Hair follicle dermal papilla cell (primary cell): ENCODE data around the genes ATRN, GFRA4 and CDC25B.

DNA sequence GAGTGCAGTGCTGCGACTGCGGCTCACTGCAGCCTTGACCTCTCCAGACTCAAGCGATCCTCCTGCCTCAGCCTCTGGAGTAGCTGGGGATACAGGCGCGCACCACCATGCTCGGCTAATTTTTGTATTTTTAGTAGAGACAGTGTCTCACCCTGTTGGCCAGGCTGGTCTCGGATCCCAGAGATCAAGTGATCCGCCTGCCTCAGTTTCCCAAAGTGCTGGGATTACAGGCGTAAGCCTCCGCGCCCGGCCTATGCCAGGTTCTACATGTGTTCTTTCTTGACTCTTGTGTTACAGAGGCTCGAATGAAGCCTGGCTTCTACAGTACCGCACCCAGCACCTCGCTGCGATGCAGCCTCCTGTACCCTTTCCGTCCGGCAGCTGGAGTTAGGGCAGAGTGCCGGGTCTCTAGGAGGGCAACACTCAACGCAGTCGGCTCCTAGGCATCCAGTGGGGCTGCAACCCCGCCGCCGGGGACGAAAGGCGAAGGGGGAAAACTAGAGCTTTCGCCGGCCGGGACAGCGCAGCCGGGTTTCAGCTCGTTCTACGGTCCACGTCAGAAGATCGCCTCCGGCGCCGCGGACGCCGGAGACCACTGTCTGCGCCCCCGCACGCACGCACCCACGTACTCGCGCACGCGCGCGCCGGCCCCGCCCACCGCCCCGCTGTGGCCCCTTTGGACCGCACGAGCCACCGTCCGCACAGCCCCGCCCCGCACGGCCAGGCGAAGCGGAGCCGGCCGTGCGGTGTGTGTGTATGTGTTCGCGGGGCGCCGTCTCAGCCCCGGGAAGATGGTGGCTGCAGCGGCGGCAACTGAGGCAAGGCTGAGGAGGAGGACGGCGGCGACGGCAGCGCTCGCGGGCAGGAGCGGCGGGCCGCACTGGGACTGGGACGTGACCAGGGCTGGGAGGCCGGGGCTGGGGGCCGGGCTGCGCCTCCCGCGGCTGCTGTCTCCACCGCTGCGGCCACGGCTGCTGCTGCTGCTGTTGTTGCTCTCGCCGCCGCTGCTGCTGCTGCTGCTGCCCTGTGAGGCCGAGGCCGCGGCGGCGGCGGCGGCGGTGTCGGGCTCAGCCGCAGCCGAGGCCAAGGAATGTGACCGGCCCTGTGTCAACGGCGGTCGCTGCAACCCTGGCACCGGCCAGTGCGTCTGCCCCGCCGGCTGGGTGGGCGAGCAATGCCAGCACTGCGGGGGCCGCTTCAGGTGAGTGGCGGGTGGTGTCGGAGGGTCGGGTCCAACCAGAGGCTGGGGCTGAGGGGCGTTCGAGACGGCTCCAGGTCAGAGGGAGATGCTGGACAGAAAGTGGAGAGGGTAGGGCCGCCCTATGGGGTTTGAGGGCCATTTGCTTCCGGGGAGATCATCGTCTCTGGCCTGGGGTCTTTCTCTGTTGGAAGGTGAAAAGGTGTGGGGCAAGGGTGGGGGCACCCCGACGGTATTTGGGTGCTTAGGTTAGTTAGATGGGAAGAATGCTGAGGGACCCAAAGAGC lies at the start of gene ATRN:
TSS of gene ATRN (plus strand) at position 702 of the 1,485 bp plus-strand sequence.
- CAGE, long polyA plus RNA = no peak

DNA sequence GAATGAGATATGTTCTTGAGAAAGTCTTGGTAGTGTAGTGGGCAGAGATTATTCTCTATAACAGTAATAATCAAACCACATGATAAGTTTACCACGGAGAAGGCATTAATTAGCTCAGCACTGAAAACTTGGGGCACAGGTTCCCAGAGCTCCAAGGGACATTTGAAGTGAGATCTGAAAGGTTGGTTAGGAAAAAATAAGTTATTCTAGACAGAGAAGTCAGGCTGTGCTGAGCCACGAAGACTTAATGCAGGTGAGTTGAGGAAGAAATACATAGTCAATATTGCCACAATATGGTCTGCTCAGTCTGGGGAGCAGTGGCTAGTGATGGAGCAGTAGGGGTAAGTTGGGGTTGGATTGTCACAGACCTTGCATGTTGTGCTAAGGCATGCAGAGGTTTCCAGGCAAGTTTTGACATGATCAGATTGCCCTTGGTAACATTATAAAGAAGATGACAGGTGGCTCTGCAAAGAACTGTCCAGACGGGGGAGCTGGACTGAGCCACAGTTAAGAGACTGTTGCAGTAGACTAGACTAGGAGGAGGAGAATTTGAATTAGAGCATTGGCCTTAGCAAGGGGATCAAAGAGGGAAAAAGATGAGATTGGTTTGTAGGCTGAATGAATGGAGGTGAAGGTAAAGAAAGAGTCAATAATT lies 23.3 kb downstream of the ATRN start:
- CAGE, long polyA plus RNA = no peak

DNA sequence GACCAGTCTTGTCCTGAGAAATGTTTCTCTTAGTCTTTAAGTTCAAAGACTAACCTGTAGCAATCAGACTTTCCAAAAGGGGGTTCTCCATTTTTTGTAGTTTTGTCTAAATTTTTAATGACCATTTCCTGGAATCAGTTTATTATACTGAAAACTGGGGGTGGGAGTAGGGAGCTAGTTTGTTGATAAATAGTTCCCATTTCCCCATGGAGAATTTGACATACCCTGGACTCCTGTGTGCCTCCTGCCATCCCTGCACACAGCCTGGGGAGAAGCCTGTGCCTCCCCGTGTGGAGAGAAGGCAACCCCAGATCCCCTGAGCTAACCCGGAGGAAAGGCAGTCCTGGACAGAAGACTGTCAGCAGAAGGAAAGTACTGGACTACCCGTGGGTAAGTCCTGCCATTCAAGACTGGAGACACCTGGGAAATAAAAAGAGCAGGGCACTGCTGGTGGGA lies 13.5 kb downstream of the GFRA4 start:
- CAGE, long polyA plus RNA = no peak

DNA sequence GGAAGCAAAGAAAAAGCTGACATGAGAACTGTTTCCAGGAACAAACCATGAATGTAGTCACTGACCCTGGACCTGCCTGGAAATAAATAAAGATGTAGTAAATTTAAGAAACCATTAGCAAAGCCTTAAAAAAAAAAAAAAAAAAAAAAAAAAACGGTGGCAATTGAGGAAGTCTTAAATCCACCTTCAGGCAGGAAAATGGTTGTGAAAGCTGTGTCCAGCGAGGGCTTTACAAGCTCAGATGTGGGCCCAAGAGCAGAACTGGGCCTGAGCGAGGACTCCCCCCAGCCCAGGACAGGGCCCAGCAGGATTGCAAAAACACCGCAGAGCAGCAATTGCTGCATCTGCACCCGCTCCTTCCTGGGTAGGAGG lies 10.3 kb downstream of the GFRA4 start:
- CAGE, long polyA plus RNA = no peak

DNA sequence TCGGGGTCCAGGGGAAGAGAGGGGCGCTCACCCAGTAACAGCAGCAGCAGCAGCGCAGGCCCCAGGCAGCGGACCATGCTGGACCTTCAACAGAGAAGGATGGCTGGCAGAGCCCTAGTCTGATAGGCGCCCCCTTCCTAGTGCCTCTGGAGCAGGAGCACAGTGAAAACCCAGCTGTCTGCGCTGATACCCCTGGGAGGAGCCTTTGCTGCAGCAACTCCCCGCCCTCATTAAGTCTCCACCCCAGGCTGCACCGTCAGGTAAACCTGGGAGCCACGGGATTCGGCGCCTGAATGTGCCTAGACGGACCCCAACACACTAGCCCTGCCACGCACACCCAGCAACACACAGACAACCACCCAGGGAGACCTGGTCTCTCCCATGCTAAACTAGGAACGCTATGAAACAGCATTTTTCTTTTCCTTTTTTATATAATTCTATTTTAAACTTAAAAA lies at the start of gene GFRA4:
TSS of gene GFRA4 (minus strand) at position 77 of the 455 bp plus-strand sequence.
- CAGE, long polyA plus RNA = no peak

DNA sequence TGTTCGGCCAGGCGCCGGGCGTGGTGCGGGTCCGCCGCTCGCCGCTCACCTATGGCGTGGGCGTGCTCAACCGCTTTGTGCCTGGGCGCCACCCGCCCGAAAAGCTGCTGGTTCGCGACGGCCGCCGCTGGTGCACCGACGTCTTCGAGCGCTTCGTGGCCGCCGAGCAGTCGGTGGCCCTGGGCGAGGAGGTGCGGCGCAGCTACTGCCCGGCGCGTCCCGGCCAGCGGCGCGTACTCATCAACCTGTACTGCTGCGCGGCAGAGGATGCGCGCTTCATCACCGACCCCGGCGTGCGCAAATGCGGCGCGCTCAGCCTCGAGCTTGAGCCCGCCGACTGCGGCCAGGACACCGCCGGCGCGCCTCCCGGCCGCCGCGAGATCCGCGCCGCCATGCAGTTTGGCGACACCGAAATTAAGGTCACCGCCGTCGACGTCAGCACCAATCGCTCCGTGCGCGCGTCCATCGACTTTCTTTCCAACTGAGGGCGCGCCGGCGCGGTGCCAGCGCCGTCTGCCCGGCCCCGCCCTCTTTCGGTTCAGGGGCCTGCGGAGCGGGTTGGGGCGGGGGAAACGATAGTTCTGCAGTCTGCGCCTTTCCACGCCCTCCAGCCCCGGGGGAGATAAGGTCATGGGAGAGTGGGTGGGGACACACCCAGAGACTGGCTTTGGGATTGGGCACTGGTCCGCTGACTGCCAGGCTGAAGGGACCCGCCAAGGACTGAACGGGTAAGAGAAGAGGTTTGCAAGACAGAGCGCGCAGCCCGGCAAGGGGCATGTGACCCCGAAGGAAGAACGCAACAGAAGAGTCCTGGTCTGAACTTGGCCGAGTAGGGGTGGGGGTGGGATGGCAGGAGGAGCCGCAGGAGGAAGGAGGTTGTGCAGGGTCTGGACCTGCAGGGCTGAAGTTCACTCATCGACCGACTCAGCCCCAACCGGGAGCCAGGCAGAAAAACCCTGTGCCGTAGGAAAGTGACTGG lies 15.6 kb downstream of the ADISSP start:
- CAGE, long polyA plus RNA = no peak

DNA sequence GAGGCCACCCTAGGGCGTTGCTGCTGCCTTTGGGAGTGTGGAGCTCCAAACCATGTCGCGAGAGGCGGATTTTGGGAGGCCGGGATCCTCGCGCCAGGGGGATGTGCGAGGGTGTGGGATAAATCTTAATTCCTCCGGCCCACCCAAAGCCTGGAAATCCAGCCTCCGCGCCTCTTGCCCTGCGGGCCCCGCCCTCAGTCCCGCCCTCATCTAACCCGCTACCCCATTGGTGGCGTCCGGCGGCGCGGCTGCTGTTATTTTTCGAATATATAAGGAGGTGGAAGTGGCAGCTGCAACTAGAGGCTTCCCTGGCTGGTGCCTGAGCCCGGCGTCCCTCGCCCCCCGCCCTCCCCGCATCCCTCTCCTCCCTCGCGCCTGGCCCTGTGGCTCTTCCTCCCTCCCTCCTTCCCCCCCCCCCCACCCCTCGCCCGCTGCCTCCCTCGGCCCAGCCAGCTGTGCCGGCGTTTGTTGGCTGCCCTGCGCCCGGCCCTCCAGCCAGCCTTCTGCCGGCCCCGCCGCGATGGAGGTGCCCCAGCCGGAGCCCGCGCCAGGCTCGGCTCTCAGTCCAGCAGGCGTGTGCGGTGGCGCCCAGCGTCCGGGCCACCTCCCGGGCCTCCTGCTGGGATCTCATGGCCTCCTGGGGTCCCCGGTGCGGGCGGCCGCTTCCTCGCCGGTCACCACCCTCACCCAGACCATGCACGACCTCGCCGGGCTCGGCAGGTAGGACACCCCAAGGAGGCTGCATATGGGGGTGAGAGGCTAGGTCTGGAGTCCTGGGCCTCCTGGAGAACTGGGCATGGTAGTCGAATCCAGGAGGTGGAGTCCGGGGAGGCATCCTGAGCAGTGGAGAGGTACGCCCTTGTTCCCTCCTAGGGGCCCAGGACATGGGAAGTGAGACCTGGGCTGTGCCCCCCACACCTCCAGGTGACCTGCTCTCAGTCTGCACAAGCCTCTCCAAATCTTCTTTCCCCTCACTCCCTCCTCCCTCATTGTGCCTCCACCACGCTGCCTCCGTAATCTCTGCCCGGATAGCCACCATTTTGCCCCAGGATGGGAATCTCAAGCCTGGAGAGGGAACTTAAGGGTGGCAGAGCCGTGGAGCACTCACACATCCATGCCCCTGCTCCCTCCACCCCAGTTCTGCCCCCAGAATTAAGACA lies at the start of gene CDC25B:
TSS of gene CDC25B (plus strand) at position 299 of the 1,160 bp plus-strand sequence.
- CAGE, long polyA plus RNA = no peak

DNA sequence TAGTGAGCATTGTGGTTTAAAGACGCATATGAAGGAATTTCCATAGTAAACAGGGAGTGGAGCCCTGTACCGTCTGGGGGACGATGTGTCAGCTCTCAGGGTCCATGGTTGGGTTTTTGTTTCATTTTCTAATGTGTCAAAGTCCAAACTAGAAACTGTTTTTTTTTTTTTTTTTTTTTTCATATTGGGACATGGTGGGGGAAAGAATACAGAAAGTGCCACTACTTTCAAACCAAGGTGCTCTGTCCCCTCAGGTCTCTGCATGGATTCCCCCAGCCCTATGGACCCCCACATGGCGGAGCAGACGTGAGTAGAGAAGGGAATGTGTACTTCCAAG lies 2.0 kb downstream of the CDC25B start:
- CAGE, long polyA plus RNA = no peak

DNA sequence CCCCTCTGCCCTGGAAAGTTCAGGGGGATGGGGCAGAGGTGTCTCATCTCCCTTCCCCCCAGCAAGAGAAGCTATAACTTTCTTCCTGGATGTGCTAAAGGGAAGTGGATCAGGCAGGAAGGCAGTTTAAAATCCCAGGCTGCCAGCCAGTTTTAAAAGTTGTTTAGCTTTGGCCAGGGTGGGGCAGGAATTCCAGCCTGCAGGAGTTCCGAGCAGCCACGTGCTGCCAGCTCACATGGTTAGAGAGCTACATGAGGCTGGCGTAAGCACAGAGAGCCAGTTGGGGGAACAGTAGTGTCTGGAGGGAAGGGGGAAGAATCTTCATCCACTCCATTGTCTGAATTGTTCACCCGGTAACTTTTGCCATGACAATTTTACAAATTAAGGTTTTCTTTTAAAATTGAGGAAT lies 12.0 kb downstream of the CDC25B start:
- CAGE, long polyA plus RNA = no peak

DNA sequence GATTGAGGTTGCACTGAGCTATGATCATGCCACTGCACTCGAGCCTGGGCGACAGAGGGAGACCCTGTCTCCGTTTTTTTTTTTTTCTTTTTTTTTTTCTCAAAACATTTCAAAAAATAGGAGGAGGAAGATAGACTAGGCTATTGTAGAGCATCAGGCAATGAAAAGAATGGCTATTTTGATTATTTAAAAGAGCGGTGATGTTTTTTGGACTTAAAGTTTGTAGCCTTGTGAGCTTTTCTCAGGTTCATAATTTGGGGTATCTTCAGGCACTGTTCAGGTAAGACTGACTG lies 6.2 kb downstream of the PANK2 start:
- CAGE, long polyA plus RNA = no peak

DNA sequence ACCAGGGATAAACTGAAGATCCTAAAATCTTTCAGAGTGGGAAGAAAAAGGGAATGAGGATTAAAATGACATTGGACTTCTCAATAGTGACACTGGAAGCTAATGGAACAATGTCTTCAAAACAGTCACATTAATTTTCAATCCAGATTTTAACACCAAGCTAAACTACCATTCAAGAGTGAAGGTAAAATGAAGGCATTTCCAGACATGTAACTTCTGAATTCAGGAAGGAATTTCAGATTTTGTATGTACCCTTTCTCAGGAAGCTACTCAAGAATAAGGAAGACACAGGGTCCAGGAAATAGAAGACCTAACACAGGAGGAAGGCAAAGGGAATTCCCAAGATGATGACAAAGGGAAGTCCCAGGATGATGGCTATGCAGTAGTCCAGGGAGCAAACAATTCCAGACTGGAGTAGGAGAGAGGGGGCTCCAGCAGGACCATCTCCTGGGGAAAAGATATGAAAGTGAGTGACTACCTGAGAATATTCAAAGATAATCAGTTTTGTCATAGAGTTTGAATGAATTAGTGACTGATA lies 4.2 kb downstream of the RNF24 start:
- CAGE, long polyA plus RNA = no peak

DNA sequence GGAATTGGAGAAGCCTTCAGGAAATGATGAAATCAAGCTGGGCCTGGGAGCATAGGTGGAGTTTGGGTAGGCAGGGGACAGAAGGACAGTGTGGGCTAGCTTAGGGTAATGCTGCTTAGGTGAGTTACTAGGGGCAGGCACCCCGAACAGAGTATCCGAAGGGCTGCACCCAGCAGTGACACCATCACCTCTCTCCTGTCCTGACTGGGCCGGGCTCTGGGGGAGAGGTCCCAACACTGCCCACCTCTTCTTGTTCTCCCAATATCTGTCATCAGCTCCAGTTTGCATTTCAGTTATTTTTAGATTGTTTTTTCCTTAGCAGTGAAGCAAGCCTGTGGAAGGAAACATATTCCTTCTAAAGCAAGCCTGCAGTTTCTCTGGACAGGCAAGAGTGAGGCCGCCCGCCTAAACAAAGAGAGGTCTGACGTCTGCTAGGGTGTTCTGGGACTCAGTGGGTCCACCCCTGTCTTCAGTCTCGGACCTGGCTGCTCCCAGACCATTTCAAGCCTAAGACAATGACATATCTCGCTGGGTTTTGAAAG lies 36.6 kb upstream of the RNF24 start:
- CAGE, long polyA plus RNA = no peak

DNA sequence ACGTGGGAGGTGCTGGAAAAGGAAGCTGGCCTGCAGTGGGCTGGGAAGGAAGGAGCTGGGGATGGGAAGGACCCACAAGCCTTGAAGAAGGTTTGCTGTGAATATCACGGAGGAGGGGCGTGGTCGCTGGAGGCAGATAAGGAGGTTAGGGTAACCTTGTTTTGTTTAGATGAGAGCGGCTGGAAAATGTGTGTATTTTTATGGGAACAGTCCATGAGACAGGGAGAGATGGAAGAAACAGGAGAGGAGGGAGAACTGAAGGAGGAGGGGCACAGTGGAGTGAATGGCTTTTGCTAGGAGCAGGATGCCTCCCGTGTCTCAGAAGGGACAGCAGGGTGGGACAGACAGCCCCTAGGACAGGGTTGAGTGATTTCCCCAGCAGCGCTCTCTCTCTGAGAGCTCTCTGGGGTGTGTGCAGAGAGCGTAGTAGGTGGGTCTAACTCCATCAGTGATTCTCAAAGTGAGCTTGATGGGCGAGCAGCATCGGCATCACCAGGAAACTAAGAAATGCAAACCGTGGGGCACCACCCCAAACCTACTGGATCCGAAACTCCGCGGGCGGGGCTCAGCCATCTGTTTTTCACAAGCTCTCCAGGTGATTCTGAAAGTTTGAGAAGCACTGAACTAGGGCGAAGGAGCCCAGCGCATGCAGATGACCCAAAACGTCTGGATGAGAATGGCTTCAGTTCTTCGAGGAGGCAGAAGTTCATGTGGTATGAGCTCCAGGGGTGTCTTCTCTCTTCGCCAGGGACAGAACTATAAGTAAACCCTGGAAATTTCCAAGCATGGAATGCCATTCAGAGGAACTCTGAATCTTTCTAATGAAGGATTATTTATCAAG lies 13.8 kb upstream of the SMOX start:
- CAGE, long polyA plus RNA = no peak

DNA sequence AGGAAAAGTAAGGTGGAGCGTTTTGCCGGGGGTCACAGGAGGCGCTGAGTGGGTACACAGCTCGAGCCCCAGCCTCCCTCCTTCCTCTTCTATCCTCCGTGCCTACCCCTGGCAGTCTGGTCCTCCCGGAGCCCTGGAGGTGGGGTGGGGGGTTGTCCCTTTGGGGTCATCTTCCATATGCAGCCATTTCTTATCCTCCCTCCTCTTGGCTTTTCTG lies 34.5 kb downstream of the SMOX start:
- CAGE, long polyA plus RNA = no peak

DNA sequence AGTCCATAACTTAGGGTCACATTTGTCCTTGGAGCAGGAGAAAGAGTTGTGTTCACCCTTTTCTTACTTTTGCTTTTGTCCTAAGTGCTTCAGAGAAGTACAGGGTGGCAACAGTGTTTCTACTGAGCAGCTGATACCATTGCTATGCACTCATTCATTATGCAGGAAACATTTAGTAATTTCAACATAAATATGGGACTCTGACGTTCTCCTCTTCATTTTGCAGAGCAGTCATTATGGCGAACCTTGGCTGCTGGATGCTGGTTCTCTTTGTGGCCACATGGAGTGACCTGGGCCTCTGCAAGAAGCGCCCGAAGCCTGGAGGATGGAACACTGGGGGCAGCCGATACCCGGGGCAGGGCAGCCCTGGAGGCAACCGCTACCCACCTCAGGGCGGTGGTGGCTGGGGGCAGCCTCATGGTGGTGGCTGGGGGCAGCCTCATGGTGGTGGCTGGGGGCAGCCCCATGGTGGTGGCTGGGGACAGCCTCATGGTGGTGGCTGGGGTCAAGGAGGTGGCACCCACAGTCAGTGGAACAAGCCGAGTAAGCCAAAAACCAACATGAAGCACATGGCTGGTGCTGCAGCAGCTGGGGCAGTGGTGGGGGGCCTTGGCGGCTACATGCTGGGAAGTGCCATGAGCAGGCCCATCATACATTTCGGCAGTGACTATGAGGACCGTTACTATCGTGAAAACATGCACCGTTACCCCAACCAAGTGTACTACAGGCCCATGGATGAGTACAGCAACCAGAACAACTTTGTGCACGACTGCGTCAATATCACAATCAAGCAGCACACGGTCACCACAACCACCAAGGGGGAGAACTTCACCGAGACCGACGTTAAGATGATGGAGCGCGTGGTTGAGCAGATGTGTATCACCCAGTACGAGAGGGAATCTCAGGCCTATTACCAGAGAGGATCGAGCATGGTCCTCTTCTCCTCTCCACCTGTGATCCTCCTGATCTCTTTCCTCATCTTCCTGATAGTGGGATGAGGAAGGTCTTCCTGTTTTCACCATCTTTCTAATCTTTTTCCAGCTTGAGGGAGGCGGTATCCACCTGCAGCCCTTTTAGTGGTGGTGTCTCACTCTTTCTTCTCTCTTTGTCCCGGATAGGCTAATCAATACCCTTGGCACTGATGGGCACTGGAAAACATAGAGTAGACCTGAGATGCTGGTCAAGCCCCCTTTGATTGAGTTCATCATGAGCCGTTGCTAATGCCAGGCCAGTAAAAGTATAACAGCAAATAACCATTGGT lies 13.2 kb downstream of the PRNP start:
- CAGE, long polyA plus RNA = no peak

GRCh38 chr20:4828815-4829372 lies 5.5 kb upstream of the RASSF2 start:
- CAGE, long polyA plus RNA = no peak

DNA sequence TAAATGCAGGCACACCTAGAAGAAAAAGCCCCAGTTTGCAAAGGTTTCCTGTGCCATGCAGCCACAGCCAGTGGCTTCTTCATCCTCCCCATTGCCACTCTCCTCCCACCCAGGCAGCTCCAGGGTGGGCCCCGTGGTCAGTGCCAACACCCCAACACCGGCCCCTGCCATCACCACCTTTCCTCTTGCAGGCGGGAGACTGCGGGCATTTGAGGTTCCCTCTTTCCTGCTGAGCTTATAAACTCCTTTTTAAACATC lies 62.5 kb upstream of the RASSF2 start:
- CAGE, long polyA plus RNA = no peak

- CAGE, long polyA plus RNA = no peak
These were observed 54.7 kb downstream of the SLC23A2 start for GRCh38 chr20:4946522-4947102.

DNA sequence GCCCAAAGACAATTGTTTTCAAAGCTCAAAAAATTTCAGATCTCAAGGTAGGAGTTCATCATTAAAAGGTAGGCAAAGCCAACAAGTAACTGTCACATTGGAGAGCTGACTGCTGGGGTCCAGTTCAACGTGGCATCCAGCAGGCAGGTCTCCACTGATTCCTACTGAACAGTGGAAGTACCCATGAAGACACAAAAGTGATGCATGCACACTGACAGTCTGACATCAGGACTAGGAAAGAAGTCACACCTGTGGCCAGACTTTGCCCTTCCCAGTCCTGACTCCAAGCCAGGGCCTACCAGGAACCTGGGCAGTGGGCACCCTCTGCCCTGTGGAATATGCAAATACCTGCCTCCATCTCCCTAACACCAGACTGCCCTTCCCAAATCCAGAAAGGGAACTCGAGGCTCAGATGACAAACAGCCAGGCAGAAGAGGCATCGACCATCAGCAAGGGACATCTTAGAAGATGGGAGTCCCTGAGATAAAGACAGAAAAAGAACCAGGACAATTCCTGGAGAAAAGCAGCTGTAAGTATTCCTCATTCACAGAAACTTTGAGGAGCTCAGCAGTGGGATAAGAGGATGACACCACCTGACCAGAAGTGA lies 50.9 kb downstream of the SLC23A2 start:
- CAGE, long polyA plus RNA = no peak

DNA sequence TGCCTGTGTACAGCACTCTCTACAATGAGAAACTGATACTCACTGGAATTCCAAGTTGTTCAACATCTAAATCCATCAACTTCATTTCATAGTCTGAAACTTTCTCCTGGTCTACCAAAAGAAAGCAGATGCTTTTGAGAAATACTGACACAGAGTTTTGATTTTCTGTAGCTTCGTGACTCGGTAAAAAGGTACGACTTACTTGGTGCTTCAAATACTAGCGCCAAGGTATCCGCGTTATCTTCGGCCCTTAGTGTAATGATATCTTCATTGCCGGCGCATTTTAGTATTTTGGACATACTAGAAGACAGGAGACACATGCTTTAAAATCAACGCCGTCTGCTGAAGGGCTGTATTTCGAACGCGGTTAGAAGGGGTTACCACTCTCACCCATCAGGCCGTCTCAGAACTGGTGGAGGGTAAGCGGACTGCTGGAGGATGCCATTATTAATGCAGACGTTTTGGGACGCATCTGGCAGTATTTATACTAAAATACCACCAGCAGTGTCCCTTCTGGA lies 1.1 kb downstream of the PCNA start:
- CAGE, long polyA plus RNA = no peak